GM19240 (cell line): ENCODE measurements around the genes TP53TG3 and GPT2.

GRCh38 chr16:32085406-32085765 is 167.7 kb upstream of the TP53TG3D start:
- RRBS, result 33% methylated on average over 5 of the region's 40 CpGs

GRCh38 chr16:32676128-32676323 is at the start of gene TP53TG3:
Gene TP53TG3 (minus strand): TSS chr16:32676165.
- RRBS, result no CpG with 5 or more reads among the region's 11 CpGs

DNA sequence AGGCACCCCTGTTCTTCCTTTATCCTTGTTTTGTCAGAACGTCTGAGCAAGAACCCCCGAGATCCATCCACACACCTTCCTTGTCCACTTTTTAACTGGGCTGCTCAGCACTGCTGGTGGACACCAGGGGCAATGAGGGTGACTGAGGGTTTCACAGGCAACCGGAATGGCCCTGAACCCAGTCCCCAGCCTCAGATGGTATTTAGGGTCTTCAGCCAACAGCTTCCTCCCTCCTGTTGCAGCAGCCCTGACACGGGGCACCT is 1692.1 kb downstream of the TP53TG3F start:
- RRBS, result no CpG with 5 or more reads among the region's 4 CpGs

GRCh38 chr16:46852201-46852488 is 21.2 kb upstream of the C16orf87 start:
- RRBS, result no CpG with 5 or more reads among the region's 2 CpGs

GRCh38 chr16:46883690-46884490 is at the start of gene GPT2:
Gene GPT2 (plus strand): TSS chr16:46884362.
- RRBS, result 2% methylated on average over 28 of the region's 72 CpGs

- RRBS, result no CpG with 5 or more reads among the region's 13 CpGs
Measured at GRCh38 chr16:46914747-46916077, 31.1 kb downstream of the GPT2 start.

- RRBS, result 93% methylated on average over 3 of the region's 17 CpGs
Measured at GRCh38 chr16:46922068-46922939, 38.1 kb downstream of the GPT2 start.

DNA sequence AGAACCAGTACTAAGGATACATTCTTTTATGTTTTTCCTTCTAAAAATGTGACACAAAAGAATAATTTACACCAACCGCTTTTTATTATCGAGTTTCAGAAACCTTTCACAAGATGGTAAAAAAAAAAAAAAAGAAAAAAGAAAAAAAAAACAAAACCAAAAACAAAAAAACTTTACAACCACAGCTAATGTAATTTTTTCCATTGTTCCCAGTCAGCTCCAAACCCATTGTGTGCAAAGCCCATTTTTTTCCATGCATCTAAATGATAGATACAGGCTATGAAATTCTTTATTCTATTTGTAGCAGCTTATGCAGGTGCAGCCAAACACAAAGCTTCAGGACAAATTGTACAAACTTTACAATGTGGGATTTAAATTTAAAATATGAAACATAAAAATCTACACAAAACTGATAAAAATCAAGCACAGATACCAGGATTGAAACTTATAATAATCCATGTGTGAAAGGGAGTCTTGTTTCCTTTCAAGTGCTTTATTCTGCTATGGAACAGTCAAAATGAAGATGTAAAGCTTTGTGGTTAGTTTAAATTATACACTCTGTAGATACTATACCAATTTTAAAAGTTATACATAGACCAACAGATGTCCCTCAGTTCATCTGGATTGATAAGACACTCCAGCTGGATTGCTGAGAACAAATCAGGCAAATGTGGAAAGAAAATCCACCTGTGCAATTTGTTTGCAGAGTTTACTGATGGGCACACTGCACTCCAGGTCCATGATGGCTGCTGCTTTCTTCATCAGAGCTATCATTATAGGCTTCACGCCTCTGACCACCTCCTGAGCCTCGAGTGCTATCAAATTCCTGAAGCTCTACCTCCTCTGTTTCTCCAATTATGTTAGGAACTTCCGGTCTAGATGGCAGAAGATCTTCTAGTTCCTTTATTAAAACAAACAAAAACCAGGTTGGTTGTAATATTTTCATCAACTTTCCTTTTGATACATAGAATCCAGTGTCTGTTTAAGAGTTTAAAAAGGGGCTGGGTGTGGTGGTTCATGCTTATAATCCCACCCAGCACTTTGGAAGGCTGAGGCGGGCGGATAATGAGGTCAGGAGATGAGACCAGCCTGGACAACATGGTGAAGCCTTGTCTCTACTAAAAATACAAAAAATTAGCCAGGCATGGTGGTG is 16.8 kb downstream of the DNAJA2 start:
- RRBS, result no CpG with 5 or more reads among the region's 7 CpGs

DNA sequence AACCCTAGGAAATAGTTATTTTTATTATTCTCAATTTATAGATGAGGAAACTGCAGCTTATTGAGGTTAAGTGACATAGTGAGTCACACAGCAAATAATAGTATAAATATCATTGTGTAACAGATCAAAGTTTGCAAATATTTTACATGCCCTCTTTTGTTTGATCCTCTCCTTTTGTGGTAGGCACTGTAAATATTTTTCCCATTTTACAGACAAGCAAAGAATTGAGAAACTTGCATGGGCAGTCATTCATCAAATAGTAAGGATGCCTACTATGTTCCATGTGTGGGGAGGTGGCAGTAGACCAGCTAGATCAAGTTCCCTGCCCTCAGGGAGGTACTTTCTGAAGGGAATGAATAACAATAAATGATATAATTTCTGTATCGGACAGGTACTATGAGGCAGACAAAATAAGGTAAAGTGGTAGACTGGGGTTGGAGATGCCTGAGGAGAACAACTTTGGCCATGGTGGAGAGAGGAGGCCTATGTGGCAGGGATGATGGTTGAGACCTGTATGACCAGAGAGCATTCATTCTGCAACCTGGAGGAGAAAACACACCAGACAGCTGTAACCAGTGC is 173.1 kb downstream of the PHKB start:
- RRBS, result no CpG with 5 or more reads among the region's 1 CpG

- RRBS, result no CpG with 5 or more reads among the region's 1 CpG
Measured at GRCh38 chr16:47687943-47688336, 226.8 kb downstream of the PHKB start.

DNA sequence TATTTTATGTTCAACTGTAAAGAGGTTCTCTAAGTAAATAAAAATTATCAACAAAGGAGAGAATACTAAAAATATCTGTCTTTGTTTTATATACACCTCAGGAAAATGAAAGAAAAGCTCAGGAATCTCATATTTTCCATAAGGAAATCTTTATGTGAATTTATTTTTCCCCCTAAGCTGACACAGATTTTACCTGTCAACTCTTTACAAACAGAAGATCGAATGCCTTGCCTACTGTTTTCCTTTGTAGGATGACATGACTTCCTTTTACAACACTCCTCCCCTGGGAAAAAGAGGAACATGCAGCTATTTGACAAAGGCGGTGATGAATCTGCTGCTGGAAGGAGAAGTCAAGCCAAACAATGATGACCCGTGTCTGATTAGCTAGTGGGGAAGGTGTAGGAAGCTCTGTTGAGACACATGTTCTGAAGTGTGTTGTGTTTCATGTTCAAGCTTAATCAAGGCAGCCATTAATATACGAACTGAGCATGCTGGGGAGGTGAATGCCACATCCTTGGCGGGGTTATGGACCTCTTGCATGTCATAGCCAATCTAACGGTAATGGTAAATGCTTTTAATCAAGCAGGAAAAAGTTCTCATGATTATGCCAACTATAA is 238.0 kb downstream of the PHKB start:
- RRBS, result no CpG with 5 or more reads among the region's 6 CpGs

- RRBS, result no CpG with 5 or more reads among the region's 8 CpGs
Measured at GRCh38 chr16:47887483-47888185, 268.2 kb downstream of the ABCC12 start.

GRCh38 chr16:48384009-48384429 is 1.2 kb downstream of the SIAH1 start:
- RRBS, result no CpG with 5 or more reads among the region's 12 CpGs

DNA sequence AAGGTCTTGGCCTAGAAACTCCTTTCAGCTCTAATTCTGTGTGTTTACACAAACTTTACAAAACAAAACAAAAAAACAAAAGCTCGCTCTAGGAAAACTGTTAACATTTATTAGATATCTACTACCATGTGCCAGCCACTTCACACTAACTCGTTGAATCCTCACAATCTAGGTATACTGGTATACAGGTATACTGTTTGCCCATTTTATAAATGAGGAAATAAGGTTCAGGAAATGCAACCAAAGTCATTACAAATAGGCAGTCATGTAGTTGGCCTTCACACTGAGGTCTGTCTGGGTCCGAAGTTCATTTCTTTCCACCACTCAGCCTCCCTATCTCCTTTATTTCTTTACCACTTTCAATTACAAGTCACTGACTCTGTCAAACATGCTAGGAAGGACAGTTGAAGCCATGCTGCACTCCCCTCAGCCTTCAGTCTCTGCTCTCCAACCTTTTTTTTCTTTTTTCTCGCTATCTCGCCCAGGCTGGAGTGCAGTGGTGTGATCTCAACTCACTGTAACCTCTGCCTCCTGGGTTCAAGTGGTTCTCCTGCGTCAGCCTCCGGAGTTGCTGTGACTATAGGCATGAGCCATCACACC is 20.7 kb upstream of the SIAH1 start:
- RRBS, result no CpG with 5 or more reads among the region's 7 CpGs

GRCh38 chr16:48448351-48448755 is 63.1 kb upstream of the SIAH1 start:
- RRBS, result no CpG with 5 or more reads among the region's 3 CpGs

GRCh38 chr16:48531269-48532068 is 78.5 kb downstream of the N4BP1 start:
- RRBS, result no CpG with 5 or more reads among the region's 19 CpGs

GRCh38 chr16:48542092-48542413 is 67.9 kb downstream of the N4BP1 start:
- RRBS, result no CpG with 5 or more reads among the region's 11 CpGs

DNA sequence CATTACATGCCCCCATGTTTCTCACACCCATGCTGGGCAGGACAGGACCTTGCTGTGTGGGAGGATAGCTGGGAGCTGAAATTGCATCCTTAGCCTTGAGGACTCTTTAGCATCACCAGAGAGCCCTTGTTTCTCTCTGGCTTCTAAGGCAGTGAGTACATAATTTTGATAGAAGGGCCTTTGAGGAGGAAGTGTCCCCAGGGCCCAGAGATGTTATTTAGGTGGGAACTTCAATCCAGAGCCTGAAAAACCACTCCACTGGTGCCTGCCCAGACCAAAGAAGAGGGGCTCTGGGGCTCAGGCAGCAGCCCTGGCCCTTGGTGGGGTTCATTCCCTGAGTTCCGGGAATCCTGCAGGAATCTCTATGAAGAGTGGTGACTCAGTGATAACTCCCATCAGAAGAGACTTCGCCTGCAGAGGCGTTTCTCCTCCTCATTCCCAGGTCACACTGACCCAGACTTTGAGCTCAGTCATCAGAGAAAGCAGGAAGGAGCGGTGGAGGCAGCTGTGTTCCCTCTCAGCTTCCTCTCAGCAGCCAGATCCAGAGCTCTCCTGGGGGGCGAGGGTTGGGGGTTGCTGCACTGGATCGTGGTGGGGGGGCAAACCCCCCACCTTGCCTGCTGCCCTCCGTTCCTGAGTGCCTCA is 271.4 kb downstream of the CBLN1 start:
- RRBS, result no CpG with 5 or more reads among the region's 7 CpGs

DNA sequence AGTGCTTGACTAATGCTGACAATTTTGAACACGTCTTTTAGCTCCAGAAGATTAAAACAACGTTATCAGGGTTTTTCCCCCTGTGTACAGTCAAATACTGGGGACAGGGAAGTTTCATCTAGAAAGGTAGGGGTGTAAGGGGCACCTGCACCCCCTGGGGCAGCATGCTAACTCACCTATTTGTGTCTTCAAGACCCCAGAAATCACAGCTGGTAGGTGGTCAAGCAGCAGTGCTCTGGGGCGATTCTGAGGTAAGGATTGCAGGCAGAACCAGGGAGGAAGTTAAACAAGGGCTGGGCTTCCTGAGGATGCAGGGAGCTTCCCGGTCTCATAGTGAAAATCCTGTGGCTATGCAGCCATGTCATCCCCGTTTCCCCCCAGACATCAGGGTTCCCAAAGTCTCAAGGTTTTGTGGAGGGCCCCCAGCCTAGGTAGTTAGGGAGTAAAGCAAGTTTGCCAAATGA is 78.4 kb downstream of the C16orf78 start:
- RRBS, result no CpG with 5 or more reads among the region's 5 CpGs

DNA sequence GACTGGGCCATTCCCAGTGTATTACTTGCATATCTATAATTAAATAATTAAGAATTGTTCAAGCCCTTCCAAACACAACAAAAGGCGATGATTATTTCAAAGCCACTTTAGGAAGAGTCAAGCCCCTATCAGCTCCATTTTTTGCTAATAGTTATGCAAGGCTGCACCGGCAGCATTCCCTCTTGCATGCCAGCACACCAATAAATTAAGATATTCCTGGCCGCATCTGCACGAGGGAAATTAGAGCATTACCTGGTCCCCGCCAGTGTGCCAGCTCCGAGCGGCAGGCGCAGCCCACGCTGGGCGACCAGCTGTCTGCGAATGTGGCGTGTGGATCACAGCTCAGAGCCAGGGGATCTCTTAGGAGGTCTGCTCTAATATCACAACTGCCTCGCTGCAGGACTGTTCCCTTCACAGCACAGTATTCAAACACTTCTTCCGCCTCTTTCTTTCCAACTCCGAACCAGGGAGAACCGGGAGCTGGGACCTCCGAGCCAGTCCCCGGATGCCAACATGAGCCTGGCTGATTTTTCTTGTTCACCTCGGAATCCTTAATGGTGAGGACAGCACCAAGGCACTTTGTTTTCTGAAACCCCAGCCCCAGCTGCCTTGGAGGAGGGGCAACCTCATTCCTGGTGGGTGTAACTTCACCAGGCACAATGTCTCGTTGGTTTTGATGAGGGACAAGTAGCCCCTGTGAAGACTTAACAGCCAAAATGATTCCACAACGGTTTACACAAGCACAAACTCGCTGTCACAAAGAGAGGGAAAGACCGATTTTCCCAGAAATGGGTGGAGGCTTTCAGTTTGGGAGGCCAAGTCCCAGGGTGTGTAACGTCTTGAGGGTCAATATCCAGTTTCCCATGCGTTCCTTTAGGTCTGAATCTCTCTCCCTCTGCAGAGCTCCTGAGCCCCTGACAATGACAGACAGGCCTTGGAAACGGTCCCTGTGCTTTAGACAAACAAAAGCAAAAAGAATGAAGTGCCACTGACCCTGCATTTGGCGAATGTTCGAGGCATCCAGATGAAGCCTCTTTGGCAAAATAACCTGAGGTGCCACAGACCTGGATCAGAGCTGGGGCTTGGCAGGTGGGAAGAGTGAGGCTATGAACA is 213.1 kb downstream of the C16orf78 start:
- RRBS, result no CpG with 5 or more reads among the region's 28 CpGs